Neural cell (in vitro differentiated cells): Measurements from ENCODE around the gene PTGR3.

GRCh38 chr18:74861954-74862493, 264.4 kb downstream of the ZNF407 start:
- RAMPAGE, long total RNA: no peak

DNA sequence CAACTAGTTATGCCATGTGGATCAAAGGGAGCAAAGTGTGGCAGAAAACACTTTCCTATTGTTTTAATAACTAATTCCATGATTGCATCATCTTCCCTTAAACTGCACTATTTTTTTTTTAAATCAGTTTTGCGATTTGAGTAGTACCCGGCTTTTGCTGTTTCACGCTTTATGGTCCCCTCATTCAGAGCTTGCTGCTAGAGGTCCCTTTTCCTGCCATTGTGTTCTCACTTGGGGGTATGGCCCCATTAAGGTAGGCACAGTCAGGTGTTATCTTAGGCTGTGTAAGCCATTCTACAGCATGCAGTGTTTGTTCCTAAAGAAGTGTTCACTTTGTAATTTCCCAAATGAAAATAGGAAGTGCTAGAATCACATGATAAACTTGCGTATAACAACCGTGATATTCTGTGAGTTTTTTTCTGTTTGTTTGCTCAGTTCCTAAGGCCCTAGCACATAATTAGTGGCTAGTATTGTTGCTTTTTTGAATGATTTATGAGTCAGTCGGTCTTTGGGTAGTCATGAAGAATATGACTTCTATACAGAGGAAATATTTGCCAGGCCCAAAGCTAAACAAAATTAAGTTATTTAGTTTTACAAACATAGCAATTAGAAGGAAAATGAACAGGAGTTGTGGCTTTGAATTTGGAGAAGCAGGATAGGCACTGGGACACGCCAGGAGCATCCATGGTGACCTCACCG, 225.7 kb downstream of the PTGR3 start:
- RAMPAGE, long total RNA: no peak

GRCh38 chr18:75161518-75162216, 47.3 kb downstream of the PTGR3 start:
- RAMPAGE, long total RNA: no peak

DNA sequence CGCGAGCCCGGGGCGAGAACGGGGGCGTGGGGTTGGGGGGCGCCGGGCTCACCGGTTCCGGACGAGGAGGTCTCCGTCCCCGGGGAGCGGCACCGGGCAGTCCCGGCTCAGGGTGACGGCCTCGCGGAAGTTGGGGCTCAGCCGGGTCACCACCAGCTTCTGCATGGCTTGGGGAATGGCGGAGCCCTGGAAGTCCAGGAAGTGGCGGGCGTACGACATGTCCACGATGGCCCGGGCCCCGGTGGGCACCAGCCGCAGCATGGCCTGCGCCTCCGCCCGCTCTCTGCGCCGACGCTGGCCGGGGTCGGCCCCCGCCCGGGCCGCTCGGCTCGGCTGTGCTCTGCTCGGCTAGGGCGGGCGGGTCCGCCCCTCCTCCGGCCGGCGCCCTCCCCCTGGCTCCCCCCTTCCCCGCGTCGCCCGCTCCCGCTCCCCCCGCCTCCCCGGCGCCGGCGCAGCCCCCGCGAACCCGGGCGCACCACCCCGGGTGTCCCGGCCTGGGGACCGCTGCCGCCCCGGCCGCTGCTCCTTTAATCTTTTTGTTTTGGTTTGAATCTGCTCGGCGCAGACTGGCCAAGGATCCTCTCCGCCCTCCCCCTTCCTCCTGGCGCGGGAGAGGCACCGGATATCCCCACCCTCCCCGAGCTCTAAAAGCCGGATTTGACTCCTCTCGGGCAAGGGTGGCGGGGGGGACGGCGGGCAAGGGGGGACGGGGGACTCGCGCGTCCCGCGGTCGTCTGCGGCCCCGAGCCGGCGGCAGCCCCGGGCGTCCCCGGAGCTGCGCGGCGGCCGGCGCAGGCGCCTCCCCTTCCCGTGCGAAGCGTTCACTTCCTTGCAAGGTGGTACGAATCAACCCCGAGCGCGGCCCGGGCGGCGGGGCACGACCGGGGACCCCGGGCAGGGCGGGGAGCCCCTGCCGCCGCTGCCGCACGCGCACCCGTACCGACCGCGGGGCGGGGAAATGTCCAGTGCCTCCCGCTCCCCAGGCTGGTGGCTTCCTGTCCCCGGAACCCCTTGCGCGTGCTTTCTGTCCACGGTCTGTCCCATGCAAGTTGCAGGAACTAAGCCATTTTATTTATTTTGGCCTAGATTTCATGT, at the start of gene PTGR3:
Gene PTGR3 (minus strand): TSS at position 342 of the 1,095 bp plus-strand sequence.
- RAMPAGE, long total RNA: no peak

GRCh38 chr18:75227585-75228316, 17.2 kb downstream of the TSHZ1 start:
- RAMPAGE, long total RNA: no peak

DNA sequence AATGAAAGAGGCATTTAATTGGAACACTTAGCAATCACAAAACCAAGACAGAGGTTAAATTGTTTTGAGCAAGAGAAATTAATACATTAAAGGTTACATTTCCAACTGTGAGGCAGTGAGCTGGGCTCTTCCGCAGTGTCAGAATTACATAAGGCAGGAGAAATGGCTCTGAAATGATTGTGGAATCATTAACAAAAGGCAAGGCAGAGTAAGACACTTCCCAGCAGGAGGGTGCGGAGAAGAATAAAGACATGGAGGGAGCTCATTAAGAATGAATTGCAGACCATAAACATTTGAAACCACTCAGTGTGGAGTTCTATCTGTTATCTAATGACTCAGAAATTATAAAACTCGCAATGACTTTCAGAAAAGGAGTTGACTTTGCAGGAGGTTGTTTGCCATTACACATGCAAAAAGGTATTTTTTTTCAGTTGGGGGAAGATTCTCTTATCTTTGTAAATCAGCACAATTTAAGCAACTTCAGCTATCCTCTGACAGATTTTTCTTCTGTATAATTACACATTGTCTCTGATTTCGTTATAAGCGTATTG, 77.0 kb downstream of the SMIM21 start:
- RAMPAGE, long total RNA: no peak

DNA sequence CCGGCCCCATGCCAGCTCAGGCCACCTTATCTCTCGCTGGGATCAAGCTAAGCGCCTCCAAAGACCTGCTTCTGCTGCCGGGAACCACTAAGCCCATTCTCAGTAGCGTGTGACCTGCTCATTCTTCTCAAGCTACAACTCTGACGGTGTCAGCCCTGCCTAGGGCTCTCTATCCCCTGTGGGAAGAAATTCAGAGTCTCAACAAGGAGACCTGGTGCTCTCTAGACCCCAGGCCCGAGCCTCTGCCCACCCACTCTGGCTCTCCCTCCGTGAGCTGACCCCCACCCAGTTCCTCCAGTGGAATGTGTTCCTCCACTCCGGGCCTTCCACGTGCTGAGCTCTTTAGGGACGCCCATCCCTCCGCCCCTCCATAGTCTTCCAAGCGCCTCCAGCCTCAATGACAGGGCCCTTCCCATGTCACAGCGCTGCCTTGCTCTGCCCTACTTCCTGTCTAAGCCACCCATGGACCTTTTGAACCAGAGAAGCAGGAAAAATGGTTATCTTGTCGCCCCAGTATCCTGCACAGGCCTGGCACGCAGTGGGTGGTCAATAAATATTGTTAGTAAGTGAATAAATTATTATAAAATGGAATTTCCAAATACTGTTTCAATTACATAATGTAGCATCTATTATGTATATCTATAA, 127.7 kb downstream of the ZNF516 start:
- RAMPAGE, long total RNA: no peak

- RAMPAGE, long total RNA: no peak
These were observed 47.6 kb downstream of the ZNF516 start for GRCh38 chr18:76447156-76448107.

DNA sequence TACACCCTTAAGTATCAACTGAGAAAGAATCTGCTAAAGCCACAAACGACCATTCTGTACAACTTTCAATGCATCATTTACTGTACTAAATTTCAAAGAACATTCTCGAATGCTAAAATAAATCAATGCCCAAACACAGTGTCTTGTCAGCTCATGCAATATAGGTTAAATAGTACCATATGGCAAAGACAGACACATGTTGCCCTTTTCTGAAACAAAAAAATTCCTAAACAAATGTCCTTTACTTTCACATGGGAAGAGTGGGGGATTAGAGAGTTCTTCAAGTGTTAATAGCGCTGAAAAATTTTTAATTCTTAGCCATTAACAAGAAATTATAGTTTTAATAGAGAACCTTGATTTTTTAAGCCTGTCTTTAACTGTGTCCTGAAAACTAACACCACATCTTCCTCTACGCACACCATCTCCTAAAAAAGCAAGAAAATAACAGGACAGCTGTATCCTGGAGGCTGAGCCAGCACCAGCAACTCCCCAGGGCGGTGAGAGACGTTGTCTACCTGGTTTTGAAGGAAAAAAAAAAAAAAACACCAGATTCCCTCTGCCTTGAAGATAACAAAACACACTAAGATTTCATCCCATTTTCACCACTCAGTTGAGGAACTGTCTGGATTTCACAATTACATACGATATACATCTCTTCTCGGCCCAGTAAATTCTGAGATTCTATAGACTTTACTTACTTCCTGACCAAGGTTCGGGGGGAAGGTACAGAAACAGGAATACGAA, 8.7 kb downstream of the ZNF516 start:
- RAMPAGE, long total RNA: no peak

GRCh38 chr18:76493816-76494178, 1.2 kb downstream of the ZNF516 start:
- RAMPAGE, long total RNA: no peak

DNA sequence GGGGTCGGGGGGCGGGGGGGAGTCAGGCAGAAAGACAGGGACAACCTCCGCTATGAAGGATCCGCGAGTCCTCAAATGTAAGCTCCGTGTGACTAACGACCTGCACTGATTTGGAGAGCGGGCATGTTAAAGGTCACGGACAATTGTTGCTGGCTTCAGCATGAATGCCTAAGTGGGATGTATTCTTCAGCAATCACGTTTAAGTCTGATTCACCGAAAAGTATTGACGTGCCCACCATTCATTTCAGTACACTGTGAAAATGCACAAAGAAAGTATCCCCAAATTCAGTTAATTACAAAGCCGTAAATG, 1.5 kb upstream of the ZNF516 start:
- RAMPAGE, long total RNA: no peak

DNA sequence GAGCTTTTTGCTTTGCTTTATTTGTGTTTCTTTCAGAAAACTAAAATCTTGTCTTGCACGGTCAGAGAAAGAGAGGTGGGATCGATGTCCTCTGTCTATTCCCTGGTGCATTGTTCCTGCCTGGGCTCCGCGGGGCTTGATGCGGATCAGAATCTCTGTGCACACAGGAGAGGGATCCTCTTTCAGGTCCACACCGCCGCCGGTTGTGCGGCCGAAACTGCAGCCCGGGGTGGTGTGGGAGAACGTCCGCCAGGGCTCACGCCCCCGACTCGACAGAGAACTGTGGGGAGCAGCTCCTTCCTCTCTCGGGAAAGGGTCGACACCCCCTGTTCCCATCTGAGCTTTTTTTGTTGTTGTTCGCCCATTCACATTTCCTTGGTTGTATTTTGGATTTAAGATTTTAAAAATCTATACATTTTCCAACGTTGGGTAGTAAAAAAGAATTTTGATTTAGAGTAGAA, 23.6 kb upstream of the ZNF516 start:
- RAMPAGE, long total RNA: no peak

DNA sequence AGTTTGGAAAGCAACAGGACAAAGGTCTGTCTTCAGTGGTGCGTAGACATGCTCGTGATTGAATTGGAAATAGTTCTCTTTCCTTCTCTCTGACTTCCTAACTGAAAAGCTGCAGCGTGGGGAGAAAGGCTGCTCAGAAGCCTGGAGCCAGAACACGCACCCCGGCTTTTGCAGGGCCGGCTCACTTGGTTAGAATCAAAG, 127.7 kb upstream of the ZNF516 start:
- RAMPAGE, long total RNA: no peak

GRCh38 chr18:76691683-76692305, 130.6 kb upstream of the ZNF236 start:
- RAMPAGE, long total RNA: no peak

DNA sequence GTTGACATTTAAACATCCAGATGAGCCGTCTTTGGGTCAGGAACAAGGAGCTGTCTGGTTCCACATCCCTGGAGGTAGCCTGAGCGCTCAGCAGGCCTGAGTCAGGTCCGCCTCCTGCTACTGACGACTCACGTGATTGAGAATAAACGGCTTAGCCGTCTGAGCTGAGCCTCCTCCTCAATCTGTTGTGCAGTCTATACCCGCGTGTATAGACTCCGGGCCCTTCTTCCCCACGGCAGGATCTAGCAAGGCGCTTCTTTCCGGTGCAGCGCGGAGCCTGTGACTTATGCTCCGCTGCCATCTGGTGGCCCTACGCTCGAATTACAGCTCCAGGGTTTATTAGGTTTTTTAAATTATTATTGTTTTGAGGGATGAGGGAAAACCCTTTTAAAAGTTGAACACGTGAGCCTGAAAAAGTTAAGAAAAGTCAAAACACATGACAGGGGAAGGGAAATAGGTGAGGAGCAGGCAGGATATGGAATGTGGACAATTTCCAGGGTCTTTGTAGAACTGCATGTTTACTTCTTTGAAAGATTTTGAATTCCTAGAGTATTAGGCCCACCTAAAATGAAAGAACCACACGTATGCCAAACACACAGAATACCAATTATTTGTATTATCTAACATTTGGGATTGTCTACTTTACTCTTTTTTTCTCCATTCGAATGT, 112.5 kb upstream of the ZNF236 start:
- RAMPAGE, long total RNA: no peak

GRCh38 chr18:76862451-76863120, 40.2 kb downstream of the ZNF236 start:
- RAMPAGE, long total RNA: no peak

DNA sequence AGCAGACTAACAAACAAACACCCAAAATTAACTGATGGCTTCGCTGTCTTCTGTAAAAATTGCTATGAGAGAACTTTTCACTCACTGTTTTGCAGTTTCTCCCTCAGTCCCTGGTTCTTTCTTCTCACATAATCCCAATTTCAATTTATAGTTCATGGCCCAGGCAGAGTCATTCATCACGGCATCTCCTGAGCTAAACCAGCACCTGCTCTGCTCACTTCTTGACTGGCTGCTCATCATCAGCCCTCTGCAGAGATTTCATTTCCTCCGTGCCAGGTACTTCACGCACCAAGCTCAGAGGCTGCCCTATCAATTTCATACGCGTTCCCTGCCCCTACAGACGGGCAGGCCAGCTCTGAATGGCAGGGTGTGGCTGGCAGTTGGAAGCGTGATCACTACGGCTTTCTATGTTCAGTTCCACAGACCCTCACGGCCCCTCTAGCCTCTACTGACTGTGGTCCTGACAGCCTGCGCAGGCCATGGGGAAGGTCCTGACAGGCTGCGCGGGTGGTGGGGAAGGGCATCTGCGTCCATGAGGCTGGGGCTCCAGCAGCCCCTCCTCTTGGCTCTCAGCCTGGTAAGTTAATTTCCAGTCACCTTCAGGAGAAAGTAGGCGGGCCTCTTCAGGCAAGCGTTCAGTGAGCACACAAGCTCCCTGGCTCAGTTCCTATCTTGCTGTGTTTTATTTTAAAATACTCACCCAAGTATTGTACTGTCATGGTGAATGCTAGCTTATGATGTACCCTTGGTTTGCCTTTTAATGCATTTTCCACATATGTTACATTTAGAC, 154.7 kb downstream of the ZNF236 start:
- RAMPAGE, long total RNA: no peak

DNA sequence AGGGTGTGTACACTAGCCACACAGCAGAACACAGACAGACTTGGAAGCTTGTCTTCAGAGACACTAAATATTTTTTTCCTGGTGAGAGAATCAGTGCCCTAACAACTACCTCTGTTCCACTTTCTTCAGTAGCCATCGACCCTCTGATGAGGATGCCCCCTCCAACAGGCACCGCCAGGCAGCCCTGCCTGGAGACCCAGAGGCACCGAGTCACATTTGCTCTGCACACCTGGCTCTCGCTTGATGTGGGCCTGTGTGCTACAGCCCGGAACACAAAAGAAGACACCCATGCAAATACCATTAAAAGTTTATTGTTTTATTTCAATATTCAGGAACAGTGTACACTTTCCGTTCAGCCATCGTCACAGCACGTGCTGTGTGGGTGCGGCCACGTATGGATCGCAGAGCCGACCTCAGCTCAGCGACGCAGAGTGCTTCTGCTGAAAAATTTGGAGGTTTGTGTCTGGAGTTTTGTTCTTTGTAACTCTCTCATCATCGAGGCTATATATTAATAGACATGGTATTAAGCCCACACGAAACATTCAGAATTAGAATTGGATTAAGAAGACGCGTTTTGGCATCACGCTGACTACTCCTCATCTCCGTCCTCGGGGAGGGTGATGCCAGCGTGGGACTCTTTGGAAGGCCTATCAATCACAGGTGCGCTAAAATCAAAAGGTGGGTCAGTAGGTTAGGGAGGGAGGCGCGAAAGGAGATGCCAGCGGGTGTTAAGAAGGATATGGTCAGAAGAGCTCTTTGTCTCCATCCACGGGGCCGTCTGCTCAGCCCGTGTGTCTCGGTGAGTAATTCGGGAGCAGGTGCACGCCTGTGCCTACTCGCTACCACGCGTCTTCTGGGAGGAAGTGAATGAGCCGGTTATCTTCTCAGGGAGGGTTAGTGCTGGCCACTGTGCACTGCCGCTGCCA, 153.8 kb downstream of the MBP start:
- RAMPAGE, long total RNA: no peak

DNA sequence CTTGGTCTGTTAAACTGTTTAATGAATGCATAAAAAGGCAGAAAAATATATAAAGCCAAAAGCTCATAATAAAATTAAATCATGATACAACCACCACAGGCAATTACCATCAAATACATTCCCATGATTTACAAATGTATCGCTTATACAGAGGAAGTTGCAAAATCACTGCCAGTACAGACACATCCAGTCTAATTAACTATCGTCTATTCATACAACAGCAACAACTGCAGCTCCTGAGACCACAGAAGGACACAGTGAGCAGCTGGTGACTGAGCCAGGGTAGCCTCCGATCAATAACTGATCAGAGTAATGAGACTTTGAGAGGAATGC, 119.8 kb downstream of the MBP start:
- RAMPAGE, long total RNA: no peak

DNA sequence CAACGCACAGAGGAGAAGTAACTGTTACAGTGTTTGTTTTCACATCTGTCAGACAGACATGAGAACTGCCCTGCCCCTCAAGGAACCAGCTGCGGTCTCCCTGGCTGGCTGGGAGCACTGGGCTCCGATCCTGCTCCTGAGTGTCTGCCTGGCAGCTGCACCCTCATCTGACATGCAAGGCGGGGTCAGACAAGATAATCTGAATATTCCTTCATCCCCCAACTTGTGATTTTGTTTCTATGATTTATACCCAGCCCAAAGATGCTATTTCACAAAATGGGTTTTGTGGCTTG, 75.5 kb downstream of the MBP start:
- RAMPAGE, long total RNA: no peak